Thoracic aorta (tissue), 1 donor: Measurements from ENCODE around the gene SUZ12.

- RAMPAGE, long total RNA = no peak
Measured at GRCh38 chr17:30187908-30188296, 47.6 kb downstream of the SLC6A4 start.

- RAMPAGE, long total RNA = no peak
Measured at GRCh38 chr17:30212500-30213040, 22.9 kb downstream of the SLC6A4 start.

- RAMPAGE, long total RNA = no peak
Measured at GRCh38 chr17:30287560-30288051, 4.1 kb downstream of the BLMH start.

GRCh38 chr17:30380019-30380579 lies 1.4 kb downstream of the CPD start:
- RAMPAGE, long total RNA = no peak

DNA sequence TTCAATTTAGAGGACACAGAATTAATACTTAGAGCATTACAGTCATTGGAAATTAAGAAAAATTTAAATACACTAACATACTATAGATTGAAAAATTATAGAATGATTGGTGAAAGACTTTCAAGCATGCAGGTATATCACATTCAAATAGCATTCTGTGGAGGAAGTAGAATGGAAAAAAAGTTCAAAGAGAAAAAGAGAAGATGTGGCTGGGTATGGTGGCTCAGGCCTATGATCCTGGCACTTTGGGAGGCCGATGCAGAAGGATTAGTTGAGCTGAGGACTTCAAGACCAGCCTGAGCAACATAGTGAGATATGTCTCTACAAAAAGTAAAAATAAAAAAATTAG lies 18.5 kb downstream of the CPD start:
- RAMPAGE, long total RNA = no peak

GRCh38 chr17:30422506-30423277 lies 44.0 kb downstream of the CPD start:
- RAMPAGE, long total RNA = no peak

DNA sequence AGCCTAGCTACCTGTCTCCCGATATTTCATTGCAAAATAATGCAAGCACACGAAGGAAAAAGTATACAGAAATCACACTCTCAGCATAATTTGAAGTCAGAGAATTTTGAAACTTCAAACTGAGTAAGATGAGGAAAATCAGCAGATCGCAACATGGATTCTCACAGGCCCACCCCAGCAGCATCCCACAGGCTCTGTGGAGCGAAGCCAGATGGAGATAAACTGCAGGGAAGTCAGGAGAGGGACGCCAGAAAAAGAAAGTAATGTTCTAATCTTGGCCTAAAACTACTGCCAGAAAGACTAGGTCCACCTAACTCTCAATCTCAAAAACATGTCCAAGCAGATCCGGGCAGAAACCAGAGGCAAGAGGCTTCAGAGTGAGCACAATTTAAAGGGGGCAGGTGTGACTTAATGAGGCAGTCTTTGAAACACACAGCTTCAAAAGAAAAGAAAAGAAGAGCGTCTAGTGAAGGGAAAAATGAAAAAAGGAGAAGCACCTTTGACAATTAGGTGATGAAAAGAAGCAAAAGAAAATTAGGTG lies 4.8 kb upstream of the GOSR1 start:
- RAMPAGE, long total RNA = no peak

DNA sequence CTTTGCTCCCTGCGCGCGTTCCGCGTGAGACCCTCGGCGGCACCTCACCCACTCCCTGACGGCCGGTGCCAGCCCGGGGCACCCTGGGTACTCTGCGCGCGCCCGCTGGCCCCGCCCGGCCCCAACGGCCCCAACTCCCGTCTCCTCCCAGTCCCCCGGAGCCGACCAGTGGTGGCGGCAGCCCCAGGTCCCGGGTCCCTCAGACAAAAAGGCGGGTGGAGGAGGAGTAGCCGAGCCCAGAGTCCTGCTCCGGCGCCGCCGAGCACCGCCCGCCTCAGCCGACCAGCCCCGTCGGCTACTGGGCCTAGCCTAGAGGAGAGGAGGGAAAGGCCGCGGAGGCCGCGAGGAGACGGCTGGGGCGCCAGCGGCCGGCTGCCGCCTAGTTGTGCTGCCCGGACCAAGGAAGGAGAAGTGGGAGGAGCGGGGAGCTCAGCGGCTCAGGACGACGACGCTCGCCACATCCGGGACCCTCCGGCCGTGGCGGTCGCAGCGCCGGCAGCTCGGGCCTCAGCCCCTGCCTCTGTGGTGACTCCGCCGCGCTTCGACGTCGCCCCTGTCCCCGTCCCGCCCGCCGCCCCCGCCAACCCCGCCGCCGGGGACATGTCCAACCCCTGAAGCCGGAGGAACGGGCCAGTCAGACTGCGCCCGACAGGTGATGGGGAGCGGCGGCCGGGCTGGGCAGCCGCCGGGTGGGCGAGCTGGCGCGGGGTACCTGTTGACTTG lies 123.2 kb downstream of the GOSR1 start:
- RAMPAGE, long total RNA = start-site peak on the plus strand centred at position 168 of the sequence, 71 bp wide, 51 reads; start-site peak on the plus strand centred at position 241 of the sequence, 24 bp wide, 18 reads

DNA sequence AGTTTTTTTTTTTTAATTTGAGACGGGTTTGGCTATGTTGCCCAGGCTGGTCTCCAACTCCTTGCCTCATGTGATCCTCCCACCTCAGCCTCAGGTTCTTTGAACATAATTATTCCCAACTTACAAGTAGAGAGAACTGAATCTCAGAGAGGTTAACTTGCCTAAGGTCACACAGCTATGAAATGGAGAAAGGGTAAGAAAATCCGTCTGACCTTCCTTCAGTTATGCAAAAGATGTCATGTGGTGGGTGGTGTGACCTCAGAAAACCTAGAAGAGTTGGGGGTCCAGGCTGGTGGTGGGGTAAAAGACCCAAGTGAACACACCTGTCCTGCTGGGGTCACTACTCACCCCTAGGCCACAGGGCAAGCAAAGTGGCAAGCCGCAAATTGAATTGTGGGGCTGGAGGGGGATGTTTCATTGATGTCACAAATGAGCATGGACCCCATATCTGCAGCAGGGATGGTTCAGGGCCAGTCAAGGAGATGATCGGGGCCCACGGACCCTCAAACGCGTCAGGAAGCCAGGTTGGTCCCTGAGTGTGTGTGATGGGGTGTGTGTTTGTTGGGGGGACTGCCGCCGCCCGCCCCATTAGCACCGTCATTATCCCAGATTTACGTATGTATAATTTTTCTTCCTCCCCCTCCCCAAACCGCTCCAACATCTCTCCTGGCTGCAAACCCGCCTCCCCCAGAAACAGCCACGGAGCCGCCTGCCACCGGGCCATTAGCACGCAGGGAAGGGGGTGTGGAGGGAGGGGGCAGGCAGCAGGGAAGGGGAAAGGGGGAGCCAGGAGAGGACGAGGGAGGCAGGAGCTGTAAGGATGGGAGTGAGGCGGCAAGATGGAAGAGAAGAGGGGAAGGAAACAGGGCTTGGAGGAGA lies 157.6 kb downstream of the CRLF3 start:
- RAMPAGE, long total RNA = no peak

DNA sequence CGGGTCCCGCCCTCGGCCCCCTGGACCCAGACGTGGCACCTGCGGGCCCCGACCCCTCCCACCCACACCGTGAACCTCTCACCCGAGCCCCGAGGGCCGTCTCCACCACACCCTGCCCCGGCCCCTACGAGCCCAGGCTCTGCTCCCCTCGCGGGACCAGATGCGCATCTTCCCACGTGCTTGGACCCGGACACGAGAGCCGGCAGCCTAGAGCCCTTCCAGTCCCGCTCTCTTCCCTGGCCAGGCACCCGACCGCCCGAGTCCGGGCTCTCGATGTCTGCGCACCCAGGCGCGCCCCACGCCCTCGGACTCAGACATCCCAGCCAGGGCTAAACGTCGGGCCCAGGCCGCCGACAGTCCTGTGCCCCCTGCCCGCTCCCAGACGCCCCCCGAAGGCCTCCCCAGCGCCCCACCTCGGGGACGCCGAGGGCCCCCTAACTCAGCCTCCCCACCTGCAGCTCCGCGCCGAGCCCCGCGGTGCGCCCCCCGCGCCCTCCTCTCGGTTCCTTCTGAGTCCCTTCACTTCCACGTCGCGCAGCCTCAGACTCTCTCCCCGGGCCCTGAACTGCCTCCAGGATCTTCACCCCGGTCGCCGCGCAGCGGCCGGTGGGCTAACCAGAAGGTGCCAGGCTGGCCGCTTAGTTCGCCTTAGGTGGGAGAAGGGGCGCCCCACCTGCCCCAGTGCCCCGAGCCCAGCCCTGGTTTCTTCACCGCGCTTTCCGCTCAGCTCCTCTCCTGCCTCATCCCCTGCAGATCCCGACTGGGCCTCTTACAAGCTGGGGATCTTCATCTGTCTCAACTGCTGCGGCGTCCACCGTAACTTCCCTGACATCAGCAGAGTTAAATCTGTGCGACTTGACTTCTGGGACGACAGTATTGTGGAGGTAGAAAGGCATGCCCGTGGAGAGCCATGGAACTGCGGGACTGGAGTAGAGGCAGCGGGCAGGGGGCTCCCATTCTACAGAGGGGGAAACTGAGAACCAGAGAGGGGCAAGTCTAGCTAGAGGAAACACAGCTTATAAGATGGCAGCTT lies 758 bp downstream of the ADAP2 start:
- RAMPAGE, long total RNA = no peak

DNA sequence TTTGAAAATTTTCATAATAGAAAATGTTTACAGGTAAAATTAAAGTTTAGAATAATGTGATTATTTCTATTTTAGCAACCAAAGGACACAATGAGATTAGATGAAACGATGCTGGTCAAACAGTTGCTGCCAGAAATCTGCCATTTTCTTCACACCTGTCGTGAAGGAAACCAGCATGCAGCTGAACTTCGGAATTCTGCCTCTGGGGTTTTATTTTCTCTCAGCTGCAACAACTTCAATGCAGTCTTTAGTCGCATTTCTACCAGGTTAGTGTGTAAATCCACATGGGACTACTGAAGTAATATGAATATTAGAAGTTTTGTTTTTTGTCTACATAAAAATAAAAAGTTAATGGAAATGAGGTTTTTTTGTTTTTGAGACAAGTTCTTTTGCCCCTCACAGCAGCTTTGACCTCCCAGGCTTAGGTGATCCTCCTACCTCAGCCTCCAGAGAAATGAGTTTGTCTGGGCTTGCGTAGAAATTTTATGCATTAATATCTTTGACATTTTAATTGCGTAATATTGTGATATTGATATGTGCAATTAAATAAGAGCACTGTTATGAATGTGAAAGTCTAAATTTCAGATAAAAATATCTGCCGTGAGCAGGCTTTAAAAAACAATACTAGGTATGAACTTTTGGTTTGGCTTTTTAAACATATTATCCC lies 68.5 kb downstream of the NF1 start:
- RAMPAGE, long total RNA = no peak

GRCh38 chr17:31491807-31492195 lies 100.3 kb downstream of the RAB11FIP4 start:
- RAMPAGE, long total RNA = no peak

GRCh38 chr17:31599045-31599311 lies 207.5 kb downstream of the RAB11FIP4 start:
- RAMPAGE, long total RNA = no peak

GRCh38 chr17:31752268-31752467 lies 106.9 kb downstream of the COPRS start:
- RAMPAGE, long total RNA = no peak

- RAMPAGE, long total RNA = start-site peak on the plus strand at chr17:31937003-31937039, 12 reads
Measured at GRCh38 chr17:31936817-31937827, at the start of gene SUZ12. TSS of gene SUZ12 (plus strand) at chr17:31937007.

DNA sequence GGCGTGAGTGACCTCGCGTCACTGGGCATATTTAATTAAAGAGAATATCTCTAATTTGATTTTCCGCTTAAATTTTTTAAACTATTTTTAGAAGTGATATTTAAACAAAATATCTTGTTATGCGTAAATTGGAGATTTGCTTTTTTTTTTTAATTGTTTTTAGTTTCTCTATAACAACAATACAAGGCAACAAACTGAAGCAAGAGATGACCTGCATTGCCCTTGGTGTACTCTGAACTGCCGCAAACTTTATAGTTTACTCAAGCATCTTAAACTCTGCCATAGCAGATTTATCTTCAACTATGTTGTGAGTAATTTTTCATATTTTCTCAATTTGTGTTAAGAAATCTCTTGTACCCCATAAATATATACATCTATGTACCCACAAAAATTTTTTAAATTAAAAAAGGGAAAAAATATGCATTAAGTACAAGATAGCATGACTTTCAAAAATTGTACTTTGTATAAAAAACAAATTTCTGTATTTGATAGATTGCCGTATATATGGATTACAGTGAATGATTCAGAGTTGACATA lies 13.4 kb upstream of the LRRC37B start:
- RAMPAGE, long total RNA = no peak

- RAMPAGE, long total RNA = no peak
Measured at GRCh38 chr17:32104155-32104641, 38.1 kb upstream of the RHOT1 start.

- RAMPAGE, long total RNA = no peak
Measured at GRCh38 chr17:32348407-32348854, 1.5 kb upstream of the ZNF207 start.

- RAMPAGE, long total RNA = no peak
Measured at GRCh38 chr17:32383922-32384289, 33.9 kb downstream of the ZNF207 start.

DNA sequence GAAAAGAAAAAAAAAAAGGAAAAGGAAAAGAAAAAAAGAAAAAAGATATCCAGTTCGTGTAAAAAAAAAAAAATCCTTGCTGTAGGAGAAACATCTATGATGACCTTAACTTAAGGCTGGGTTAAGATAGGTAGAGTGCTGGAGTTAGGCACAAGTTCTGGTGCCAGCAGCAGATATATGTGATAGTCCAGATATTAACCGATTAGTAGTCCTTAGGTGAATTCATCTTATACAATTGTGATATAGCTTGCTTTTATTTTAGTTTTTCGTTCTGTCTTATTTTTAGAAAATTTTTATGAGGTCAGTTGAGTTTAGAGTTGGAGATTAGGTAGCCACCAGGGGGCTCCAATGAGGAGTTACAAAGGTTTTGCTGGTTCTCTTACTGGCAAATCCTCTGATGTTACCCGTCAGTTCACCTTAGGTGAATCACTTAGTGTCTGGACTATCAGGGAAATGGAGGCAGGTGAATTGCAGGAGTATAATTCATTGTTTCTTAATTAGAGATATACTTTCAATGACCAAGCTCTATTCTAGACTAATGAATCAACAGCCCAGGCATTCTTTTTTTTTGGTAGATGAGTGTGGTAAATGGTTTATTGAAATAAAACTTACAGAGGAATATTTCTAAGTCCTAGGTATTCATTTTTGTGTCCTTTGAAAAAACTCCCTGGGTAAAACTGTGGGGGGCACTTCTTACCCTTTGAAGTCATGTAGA lies 17.4 kb downstream of the PSMD11 start:
- RAMPAGE, long total RNA = no peak